ENCODE data around the gene NRDC.

DNA sequence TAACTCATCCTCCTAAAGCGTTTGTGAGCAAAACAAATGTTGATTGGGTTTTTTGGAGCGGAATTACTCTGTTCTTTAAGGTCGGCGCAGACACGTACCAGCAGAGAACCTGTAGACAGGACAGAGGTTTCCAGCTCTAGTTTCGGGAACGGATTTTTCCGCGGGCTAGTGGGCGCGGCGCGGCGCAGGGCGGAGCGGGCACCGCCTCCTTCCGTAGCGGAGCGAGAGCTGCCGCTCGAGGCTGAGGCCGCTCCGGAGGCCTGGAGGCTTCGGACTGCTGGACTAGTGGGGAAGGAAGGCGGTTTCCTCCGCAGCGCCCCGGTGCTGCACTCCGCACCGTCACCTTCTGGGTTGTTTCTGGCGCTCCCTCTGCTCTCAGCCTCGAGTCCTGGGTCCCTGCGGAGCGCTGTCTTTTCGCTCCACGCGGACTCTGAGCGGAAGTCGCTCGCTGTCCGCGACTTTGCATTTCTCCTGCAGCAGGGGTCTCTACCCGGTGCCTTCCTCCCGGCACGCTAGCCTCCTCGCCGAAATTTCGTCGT is 6.9 kb downstream of the FOXD2 start:
- PRO-cap, result no peak

DNA sequence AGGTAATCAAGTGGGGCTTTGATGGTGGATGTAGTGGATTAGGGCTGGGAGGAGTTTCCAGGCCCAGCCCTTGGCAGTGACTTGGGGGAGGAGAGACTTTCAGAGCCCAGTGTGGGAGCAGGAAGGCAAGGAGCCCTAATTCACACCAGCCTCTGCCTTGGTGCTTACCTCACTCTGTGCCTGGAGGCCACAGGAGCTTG is 44.2 kb downstream of the FOXD2 start:
- PRO-cap, result no peak

DNA sequence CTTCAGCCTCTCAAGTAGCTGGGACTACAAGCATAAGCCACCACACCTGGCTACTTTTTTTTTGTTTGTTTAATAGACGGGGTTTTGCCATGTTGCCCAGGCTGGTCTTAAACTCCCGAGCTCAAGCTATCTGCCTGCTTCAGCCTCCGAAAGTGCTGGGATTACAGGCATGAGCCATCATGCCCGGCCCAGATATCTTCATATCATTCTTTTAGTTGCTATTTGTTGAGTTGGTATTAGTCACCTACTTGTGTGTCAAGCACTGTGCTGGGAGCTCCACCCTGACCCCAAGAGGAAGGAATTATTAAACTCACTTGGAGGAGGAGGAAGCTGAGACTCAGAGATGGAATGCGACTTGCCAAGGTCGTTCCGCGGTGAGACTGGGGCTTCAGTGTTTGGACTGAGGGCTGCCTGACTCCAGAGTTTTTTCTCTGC is 131.9 kb downstream of the FOXD2 start:
- PRO-cap, result no peak

GRCh38 chr1:47913126-47913717 is 84.0 kb downstream of the TRABD2B start:
- PRO-cap, result no peak

DNA sequence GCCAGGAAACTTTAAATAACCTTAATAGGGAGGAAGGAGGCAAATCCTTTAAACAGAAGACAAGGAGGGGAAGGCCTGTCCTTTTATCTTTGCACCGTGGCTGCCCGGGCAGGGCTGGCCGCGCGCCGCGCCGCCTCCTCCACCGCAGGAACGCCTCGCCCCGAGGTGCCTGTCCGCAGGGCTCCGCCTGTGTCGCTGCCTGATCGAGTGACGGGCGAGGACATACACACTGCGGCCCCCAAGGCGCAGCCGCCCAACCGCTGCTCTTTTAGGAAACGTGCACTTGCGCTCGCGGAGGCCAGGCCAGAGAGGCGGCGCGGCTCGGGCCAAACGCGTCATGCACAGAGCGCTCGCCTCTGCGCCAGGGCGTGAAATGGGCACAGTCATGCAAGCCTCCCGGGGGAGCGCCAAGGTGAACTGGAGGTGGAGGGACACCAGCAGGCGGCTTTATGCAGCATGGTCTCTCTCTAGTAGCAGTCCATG is 13.0 kb downstream of the TRABD2B start:
- PRO-cap, result no peak

GRCh38 chr1:49282760-49283261 is 506.1 kb upstream of the BEND5 start:
- PRO-cap, result no peak

- PRO-cap, result no peak
These were observed 66.9 kb downstream of the ELAVL4 start for GRCh38 chr1:50175579-50176141.

GRCh38 chr1:50466743-50467184 is 43.5 kb upstream of the DMRTA2 start:
- PRO-cap, result no peak

GRCh38 chr1:50969490-50969894 is 553 bp upstream of the CDKN2C start:
- PRO-cap, result no peak

DNA sequence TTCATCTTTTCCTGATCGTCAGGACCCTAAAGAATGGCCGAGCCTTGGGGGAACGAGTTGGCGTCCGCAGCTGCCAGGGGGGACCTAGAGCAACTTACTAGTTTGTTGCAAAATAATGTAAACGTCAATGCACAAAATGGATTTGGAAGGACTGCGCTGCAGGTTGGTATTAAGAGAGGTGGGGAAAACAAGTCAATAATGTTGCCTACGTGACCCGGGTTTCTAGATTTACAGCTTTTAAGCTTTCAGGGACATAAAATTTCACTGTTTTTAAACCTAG is 231 bp downstream of the CDKN2C start:
- PRO-cap, result no peak

DNA sequence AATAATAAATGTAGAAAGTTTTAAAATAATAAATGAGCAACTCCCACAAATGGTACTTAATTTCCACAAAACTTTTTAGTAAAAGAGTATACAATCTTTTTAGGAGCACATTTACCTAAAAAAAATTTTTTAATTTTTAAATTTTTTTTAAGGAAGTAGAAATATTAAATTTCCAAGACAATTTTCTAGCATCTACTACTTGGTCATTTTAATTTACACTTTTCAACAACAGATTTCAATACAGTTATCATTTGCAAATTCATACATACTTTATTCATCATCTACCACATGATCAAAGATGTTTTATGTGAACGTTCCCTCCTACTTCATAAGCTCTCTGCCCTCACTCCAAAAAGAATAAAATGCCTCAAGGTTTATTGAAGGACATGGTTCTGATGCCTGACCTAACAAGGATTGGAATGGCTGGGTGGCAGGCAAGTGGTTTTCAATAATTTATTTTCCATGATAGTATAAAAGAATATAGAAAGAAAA is 5.3 kb downstream of the CDKN2C start:
- PRO-cap, result no peak

GRCh38 chr1:51287907-51288555 is 42.3 kb downstream of the TTC39A start:
- PRO-cap, result no peak

DNA sequence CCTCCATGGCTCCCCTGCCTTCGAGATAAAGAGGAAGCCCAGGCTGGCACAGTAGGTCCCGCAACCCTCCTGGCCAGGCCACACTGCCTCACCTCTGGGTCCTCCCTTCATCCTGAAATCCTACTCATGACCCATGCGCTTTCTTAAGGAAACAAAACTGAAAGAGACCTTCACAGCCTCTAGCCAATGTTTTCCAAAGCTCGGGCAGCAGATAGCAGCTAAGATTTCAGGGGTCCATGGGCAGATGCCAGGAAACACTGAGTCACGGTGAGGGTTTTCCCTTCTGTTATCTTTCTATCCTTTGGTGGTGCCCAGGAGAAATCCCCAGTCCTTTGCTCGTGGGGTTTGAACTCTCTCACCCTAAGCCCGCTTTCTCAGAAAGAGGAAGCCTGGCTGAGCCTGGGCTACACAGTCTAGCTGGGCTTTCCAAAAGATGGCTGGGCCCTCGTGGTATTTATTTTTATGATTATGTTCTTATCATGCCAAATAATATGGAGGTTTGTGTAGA is 26.6 kb downstream of the TTC39A start:
- PRO-cap, result no peak

GRCh38 chr1:51344257-51345482 is 14.3 kb upstream of the TTC39A start:
- PRO-cap, result no peak

DNA sequence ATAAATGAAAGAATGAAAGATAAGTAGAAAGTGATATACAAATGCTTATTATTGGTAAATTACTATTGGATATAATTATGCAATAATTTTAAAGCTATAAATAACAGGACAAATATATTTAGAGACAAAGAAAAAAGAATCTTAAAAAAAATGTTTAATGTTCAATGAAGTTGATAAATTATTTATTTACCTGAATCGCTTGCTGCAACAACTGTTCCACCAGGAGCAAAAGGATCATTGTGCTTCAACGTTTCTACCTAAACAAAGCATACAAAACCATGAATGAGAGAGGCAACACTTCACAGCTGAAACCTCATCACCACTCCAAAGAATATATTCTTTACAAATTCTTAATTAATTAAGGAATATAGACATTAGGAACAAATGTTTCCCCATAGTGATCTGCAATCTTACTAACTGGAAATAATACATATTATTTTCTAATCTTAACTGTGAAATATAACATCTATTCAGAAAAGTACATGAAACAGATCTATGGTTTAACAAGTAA is 63.9 kb upstream of the TTC39A start:
- PRO-cap, result no peak

DNA sequence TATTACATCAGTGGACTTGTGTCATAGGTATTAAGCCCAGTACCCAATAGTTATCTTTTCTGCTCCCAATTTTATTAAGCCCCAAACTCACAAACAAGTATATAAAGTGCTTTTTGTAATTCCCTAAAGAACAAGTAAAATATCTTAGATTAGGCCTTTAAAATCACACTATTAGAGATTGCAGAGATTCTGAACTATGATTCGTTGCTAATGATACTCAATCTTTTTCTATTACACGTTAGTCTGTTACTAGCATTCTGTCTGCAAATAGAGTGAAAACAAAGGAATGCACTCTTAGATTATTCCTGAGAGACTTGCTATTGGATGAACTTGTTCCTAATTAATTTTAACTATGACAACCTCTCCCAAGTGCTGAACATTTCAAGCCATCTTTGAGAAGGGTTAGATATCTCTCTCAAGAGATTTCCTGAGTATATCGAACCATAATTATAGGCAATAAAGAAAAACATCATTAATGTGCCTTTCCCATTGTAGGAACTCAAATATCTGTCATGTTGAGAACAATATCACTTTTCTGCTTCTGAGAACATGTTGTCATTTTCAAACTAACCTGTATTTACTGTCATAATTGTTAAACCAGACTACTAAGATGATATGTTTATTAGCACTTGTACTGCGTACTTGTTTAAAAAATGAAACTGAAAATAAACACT is 4.5 kb downstream of the EPS15 start:
- PRO-cap, result no peak

GRCh38 chr1:51516945-51517796 is 1.9 kb downstream of the EPS15 start:
- PRO-cap, result no peak

GRCh38 chr1:51621644-51622198 is 4.8 kb downstream of the OSBPL9 start:
- PRO-cap, result no peak

DNA sequence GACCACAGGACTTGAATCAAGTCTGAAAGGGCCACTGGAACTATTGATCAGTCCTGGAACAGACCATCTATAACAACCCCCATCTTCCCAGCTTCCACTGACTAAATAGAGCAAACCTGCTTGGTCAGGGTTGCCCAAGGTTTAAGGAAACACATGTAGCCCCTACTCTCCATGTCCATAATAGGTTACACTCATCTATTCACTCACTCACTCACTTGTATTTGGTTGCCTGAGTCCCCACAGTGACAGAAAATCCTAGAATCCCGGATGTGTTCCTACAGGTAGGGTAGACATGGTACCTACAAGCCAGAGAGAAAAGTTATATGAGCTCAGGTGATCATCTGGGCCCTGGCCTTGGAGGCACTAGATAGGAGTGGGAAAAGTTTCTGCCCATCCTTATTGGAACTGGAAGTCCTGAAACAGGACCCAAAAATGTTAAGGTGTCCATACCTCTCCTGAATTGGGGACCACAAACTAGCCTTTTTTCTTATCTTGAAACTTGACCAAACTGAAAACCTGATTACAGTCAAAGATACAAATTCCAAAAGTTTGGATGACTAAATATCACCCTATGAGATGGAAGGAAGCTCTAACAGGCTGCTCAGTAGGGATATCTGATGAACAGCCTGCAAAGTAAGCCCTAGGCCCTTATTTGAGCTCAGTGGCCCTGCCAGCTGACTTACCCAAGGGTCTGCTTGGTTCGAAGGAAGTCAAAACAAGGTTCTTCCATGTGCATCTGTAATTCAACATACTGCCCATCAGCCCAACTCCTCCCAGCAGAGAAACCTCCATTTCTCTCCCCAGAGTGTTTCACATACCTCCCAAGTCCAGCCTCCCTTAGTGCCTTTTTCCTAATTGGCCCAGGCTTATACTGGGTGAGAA is 86.9 kb downstream of the NRDC start:
- PRO-cap, result no peak

DNA sequence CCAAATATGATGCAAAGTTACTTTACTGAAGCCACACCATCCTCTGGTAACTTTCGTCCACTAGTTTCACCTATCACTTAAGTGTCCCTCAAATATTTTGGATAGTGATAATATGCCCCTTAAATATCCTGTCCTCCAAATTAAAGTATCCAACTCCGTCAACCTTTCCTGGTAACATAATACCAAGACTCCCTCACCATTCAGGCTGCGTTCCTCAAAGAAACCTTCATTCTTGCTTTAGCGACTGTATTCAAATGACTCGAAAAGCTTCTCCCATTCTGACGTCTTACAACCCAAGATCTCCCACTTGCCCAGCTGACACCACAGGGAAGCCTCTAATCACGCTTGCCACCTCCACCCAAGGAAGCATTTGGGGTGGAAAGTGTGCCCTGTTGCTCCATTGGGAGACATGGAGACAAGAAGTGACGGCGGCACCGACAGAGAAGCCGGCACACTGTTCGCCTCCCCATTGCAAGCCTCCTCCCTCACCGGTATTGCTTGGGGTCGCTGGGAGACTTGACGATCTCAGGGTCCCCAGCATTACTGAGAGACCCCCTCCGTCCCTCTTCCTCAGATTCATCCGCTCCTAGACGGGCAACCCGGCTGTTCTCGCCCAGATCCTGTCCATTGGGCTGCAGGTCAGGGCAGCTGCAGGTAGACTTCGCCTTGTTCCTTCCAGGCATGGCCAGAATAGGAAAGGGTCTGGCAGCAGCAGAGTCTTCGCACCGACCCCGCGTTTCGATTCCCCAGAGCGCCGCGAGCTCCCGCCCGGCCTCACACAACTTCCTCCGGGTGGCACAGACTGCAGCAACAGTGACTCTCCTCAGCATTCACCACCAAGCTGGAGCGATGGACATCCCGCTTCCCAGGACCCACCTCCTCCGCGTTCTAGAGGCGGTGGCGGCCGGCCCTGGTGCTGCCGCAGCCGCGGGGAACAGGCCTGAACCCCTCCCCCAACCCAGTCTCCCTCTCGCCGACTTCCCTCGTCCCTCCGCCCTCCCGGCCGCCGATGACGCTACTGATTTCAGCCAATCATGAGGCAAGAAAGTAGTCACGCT is at the start of gene NRDC:
TSS of gene NRDC (minus strand) at position 942 of the 1,058 bp plus-strand sequence.
- PRO-cap, result bidirectional peak, plus-strand start outside the sequence, minus-strand start at position 890 of the sequence